Esophagus muscularis mucosa (tissue), 4 donors: ENCODE measurements around a stretch of chr20.

DNA sequence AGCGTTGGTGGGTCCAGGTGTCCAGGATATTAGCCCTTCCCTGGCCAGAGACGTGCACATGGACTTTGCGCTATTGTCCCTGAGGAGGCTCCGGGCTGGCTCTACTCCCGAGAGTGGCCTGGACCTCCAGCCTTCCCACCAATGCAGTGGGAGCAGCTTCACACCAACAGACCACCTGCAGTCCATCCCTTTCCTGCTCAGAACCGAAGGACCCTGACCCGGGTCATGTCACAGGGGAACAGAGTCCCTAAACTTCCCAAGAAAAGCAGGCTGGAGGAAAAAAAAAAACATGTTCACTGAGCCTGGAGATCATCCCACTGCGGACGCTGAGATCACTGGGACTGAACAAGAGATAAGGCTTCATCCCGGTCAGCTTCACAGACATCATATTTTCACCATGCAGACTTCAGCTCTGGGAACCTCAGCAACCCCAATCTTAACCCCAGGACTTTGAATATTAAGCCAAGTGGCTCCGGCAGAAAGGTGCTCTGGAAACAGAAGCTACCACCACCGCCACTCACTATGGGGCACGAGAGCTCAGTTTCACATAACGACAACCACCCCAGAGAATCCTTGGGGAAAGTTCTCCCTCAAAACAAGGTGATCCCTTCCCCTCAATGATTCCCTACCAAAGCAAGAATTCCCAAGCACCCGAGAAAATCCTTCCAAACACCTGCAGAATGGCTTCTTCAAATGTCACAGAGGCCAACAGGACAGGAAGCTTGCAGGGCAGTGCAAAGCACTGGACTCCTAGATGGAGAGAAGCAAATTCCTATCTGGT is 18.2 kb downstream of the ZMYND8 start:
- PRO-cap, result no peak
- RAMPAGE, long total RNA, 4 experiments, result no peak in any of the 4 experiments

DNA sequence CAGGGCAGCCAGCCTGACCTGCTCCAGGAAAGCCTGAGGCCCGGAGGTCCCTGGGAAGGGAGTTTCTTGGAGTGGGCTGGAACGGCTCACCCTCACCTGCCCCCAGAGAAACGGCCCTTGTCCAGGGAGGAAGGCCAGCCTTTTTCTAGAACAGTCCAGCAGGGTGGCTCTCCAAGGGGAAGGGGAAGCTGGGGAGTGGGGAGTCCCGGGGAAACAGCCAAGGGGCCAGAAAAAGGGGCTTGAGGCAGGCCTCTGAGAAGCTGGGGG is 440 bp upstream of the ZMYND8 start:
- PRO-cap, result no peak
- RAMPAGE, long total RNA, 4 experiments, result no peak in any of the 4 experiments

DNA sequence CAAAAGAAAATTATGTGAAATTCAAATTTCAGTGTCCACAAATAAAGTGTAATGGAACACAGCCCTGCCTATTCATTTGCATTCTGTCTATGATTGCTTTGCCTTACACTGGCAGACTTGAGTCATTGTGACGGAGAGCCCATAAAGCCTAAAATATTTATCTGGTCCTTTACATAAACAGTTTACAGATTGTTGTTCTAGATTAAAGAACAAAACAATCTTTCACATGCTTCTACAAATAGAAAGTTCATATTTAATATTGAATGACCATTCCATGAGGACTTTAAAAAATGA is 66.1 kb upstream of the NCOA3 start:
- PRO-cap, result no peak
- RAMPAGE, long total RNA, 4 experiments, result no peak in any of the 4 experiments

DNA sequence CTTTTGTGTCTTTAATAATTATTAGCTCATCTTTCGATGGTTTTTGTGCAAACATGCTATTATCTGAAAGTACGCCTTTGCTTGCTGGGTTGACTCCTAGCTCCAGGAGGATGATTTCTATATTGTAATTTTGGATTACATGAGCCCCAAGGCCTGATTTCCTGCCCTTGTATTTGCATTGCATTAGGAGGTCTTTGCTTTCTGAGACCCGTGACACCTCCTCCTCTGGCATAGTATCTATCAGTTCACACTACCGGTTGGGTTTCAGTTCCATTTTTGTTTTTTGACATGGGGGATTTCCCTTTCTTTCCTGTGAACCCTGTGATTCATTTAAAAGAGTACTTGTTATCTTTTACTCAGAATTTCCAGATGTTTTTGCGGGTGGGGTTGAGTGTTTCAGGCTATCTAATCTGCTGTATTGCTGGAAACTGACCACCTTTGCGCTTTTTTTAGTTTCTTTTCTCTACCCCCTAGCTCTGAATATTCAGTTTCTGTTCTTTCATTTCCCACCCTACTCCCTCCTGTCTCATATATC is 14.6 kb upstream of the NCOA3 start:
- PRO-cap, result no peak
- RAMPAGE, long total RNA, 4 experiments, result no peak in any of the 4 experiments

DNA sequence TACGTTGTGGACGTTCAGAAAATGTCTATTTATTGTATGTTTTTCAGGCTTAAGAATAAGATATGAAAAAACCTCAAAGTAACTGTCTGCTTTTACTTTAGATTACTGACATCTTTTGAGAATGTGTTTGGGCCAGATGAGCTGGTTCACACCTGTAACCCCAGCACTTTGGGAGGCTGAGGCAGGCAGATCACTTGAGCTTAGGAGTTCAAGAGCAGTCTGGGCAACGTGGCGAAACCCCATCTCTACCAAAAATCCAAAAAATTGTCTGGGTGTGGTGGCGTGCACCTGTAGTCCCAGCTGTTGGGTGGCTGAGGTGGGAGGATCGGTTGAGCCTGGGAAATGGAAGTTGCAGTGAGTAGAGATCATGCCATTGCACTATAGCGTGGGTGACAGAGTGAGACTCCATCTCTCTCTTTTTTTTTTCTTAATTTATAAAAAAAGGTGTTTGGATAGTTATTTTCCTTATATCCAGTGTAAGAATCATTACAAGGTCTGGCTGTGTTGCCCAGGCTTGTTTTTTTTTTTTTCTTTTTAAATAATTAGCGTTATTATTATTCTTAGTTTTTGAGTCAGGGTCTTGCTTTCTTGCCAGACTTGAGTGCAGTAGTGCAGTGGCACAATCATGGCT is 32.9 kb downstream of the NCOA3 start:
- PRO-cap, result no peak
- RAMPAGE, long total RNA, 4 experiments, result no peak in any of the 4 experiments

DNA sequence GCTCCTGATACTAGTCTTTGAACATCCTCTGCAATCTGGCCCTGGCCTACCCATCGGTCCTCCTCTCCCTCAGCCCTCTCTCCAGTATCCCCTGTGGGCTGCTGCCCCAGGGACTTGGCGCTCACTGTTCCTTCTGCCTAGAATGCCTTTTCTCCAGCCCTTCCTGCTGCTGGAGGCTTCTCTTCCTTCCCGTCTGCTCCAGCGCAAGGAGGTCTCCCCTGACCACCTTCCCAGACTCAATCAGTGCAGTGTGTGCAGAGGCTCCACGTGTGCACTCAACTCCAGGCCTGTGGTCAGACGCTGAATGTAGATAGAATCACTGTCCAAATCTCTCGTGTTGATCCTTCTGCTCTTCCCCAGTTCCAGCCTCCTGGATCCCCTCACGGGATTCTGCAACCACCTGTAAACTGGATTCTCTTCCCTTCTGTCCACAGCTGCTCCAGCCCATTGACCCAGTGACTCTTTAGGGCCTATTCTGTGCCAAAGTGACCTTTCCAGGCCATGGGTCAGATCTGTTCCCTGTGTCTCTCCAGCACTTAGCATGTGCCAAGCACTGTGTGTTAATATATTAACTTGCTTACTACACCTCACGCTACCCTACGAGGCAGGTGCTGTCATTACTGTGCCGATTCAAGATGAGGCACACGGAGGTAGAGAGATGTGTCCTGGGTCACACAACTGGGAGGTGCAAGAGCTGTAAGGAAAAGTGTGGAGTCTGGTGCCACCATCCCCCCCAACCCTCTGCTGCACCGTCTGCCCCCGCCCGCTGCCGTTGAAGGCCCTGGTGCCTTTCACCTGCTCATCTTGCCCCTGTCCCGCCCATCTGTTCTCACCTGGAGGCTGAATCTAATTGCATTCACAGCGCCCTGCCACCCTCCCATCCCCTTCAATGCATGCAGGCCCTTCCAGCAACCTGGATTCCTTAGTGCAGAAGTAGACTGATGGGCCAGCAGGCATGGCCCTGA is 112.2 kb downstream of the SULF2 start:
- PRO-cap, result no peak
- RAMPAGE, long total RNA, 4 experiments, result no peak in any of the 4 experiments

DNA sequence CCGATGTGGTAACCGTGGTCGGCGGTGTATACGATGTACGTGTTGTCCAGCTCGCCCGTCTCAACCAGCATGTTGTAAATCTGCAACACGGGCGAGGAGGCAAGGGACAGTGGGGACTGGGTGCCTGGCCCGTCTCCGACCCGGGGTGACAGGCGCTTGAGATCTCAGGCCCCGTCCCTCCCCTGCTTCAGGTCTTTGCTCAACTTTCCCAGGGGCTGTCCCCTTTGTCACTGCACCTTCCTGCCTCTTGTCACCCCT is 102.3 kb downstream of the SULF2 start:
- PRO-cap, result no peak
- RAMPAGE, long total RNA, 4 experiments, result no peak in any of the 4 experiments

DNA sequence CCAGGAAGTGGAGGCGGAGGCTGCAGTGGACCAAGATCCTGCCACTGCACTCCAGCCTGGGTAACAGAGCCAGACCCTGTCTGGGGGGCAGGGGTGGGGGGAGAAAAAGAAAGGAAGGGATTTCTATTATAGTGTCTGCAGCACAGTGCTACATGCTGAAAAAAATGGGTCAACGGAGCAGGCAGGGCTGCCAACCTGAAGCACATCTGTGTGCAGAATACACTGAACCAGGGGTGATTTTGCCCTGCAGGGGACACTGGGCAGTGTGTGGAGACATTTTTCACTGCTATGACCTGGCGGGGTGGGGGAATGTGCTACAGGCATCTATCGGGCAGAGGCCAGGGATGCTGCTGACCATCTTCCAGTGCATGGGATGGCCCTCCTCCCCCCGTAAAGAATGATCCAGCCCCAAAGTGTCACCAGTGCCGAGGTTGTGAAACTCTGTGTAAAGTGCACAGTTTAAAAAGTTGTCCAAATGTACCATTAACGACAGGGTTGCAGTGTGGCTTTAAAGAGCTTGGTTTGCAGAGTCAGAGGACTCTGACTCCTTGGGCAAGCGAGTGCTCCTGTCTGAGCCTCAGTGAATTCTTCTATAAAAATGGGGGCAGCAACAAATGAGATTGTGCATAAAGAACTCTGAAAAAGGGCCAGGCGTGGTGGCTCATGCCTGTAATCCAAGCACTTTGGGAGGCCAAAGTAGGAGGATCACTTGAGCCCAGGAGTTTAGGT is 72.2 kb downstream of the SULF2 start:
- PRO-cap, result no peak
- RAMPAGE, long total RNA, 4 experiments, result no peak in any of the 4 experiments

DNA sequence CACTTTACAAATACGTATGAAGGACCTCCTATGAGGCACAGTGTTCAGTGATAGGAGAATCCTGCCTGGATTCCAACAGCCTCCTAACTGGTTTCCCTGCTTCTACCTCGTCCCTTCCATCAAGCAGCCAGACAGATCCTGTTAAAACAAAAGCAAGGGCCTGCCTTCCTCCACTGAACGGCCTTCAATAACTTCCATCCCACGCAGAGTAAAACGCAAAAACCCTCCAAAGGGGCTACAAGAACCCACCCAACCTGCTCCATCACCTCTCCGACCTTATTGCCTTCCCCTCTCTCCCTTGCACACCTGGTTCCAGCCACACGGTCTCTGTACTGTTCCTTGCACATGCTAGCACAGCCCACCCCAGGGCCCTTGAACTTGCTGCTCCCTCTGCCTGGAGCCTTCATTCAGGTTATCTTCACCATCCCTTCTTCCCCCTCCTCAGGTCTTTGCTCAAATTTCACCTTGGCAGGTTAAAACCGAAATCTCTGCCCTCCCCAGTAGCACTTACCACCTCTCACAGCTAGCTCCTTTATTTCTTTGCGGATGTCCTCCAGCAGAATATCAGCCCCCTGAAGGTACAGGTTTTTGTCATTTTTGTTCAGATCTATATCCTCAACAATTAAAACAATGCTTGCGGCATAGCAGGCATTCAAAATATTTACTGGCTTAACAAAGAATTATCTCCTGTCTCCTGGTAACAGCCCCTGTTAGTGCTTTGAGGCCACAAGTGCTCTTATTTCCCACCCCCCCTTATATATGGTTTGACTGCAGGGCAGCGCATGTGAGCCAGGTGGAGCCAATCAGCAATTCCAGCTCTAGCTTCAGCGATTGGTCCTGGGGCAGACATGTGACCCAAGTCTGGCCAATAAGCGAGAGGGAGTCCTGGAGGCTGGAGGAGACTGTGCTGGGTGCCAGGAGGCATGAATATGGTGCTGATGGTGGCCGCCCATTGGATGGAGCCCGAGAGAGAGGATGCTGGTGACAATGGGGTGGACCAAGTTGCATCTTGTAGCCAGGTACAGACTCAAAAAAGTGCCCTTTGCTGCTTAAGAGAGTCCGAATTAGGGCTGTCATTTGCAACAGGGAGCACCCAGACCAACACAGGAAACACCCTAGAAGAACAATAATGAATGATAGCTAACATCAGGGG is 21.2 kb downstream of the SULF2 start:
- PRO-cap, result no peak
- RAMPAGE, long total RNA, 4 experiments, result no peak in any of the 4 experiments

DNA sequence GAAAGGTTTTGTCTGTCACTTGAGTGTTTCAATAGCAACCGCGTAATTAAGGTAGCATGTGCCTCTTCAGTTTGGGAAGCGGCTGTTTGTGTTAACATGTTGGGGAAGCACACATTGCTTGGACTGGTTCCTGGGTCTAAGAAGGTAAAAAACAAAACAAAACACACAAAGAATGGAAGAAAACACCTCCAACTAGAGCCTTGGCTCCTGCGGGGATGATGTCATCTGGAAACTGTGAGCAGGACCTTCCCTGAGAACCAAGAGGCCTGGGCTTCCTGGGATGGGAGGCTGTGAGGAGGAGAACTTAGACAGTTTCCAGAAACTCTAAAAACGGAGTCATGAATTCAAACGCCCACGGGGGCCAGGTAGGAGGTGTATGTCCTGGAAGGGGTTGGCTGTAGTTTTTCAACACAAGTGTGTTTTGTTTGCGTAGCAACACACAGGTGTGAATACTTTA is 72.9 kb upstream of the SULF2 start:
- PRO-cap, result no peak
- RAMPAGE, long total RNA, 4 experiments, result no peak in any of the 4 experiments

DNA sequence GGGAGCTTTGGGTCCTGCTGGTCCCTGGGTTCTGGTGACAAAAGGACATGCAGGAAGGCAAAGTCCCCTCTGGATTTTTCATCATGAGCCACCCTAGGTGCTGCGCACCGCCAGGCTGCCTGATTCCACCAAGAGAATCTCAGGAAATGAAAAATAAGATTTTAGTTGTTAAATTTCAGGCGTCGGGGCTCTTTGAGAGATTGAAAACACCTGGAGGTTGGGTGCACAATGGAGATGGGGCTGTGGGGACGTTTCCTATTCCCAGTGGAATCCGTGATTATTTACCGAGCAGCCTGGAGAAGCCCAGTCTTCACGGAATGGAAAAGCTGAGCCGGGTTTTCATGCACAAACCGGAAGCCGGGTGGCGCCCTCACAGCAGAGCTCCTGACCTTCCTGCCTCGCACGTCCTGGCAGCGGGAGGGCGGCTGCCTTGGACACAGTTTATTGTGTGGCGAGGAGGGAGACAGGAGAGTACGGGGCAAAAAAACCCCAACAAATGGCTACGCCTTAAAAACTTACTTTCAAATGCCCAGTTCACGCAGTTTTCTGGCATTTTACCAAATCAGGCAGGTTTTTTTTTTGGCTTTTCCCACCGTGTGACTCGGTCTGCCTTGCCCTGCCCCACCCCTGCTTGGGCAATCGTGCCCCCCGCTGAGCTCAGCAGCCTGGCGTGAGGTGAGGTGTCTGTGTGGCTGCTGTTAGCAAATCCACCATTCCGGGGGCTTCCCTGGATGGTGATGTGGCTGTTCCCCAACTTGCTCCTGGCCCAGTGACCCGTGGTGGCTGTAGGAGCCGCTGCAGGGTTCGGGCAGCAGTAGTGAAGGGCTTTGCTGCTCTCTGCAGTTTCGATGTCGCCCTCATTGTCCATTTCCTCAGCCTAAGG is 187.0 kb upstream of the SULF2 start:
- PRO-cap, result no peak
- RAMPAGE, long total RNA, 4 experiments, result no peak in any of the 4 experiments

DNA sequence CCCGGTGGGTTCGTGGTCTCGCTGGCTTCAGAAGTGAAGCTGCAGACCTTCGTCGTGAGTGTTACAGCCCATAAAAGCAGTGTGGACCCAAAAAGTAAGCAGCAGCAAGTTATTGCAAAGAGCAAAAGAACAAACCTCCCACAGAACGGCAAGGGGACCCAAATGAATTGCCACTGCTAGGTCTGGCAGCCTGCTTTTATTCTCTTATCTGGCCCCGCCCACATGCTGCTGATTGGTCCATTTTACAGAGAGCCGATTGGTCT is 264.4 kb downstream of the PREX1 start:
- PRO-cap, result no peak
- RAMPAGE, long total RNA, 4 experiments, result no peak in any of the 4 experiments

GRCh38 chr20:48652953-48653594 is 174.7 kb downstream of the PREX1 start:
- PRO-cap, result no peak
- RAMPAGE, long total RNA, 4 experiments, result no peak in any of the 4 experiments

DNA sequence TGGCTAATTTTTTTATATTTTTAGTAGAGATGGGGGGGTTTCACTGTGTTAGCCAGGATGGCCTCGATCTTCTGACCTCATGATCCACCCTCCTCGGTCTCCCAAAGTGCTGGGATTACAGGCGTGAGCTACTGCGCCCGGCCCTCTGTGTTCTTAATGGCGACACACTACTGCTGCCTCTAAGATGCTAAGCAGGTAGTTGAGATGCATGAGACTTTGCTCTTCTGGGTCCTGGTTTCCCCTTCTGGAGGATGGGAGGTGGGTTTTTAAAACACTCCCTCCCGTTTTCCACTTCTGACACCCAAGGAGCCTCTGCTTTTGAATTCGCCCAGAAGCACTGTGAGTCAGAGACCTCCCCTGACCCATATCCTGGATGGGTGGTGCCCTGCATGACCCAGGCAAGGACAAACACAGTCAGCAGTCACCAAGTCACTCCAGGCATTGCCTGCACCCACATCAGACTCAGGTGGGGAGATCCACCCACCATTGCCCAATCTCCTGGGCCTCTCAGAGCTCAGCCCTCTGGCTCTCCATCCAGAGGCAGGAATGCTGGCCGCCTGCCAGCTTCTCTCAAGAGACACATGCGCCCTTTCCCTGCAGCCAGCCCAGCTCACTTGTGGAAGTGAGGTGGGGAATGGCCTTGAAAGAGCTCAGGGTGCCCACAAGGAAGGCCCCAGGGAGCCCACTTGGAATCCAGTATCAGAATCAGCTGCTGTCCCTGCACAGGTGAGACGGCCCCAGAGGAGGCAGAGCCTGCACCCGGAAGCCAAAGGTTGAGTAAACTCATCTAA is 130.1 kb downstream of the PREX1 start:
- PRO-cap, result no peak
- RAMPAGE, long total RNA, 4 experiments, result no peak in any of the 4 experiments

GRCh38 chr20:48700666-48701073 is 127.1 kb downstream of the PREX1 start:
- PRO-cap, result no peak
- RAMPAGE, long total RNA, 4 experiments, result no peak in any of the 4 experiments

GRCh38 chr20:48719152-48719751 is 108.5 kb downstream of the PREX1 start:
- PRO-cap, result no peak
- RAMPAGE, long total RNA, 4 experiments, result no peak in any of the 4 experiments

DNA sequence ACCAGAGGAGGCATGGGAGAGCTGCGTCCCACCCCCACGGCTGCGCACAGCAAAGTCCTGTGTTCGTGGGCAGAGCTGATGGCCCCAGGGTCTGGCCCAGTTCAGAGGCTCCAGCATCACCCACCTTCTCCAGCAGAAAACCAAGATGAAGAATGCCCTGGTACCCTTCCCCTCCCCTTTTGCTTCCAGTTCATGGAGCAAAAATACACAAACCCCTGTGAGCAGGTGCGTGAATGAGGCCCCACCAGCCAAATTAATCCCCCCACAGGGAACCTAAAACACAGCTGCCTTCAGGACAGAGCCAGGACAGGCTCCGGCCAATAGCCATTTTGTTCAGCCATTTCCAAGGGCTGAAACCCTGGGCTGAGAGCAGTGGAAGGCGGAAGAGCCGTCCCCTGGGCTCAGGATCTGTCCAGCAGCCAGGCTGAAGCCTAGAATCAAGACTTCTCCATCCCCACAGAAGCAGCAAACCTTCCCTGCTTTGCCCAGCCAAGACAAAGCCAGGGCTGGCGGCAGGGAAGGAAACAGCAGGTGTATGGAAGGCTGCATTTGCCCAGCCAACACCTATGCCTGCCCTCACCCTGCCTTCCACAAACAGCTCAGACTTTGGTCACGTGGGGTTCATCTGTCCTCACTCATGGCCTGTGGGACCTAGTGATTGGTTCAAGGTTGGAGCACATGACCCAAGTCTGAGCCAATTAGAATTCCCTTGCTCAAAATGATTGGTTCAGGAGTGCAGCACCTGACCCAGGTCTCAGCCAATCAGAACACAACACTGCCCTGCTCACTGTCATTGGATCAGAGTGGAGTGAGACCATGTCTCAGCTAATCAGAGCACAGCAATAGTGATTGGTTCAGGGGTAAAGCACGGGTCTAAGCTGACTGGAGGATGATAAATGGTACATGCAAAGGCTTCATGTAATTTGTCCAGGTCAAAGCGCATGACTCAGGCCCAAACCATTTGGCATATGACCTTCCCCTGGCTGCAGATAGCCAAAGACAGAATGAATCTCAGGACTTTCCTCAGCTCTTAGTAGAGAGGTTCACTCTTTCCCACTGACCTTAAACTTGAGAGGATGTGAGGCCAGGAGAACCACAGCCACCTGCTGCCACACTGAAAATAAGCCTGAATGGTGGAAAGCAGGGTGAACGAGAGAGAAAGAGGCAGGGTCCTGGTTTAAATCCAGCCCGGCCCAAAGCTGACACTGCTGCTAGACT is 102.4 kb downstream of the PREX1 start:
- PRO-cap, result no peak
- RAMPAGE, long total RNA, 4 experiments, result no peak in any of the 4 experiments

- PRO-cap, result no peak
- RAMPAGE, long total RNA, 4 experiments, result no peak in any of the 4 experiments
Measured at GRCh38 chr20:48772293-48772999, 55.4 kb downstream of the PREX1 start.

DNA sequence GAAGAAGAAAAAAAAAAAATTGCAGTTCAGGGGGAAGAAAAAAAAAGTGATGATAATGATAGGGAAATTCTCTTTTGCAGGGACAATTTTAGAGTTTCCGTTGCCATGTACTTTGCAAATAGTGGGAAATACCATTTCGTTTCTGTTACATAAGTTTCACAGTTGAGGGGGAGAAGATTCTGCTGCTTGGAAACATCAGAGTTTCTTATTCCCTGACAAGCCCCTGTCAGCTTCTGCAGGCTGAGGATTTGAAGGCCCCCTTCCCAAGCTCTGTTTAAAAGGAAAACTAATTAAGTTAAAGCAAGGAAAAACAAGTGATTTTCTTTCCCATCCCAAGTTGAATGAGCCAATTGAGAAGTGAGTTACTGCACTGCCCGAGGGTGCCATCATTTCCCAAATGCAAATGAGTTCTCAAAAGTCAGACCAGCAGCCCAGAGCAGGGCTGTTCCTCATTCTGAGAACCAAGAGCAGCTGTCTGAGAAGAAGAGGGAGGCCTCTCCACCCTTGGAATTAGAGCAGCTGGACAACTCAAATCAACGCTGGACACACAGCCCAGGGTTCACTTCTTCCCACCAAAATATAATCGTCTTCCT is 4.4 kb upstream of the PREX1 start:
- PRO-cap, result no peak
- RAMPAGE, long total RNA, 4 experiments, result no peak in any of the 4 experiments

GRCh38 chr20:48857942-48858758 is 30.4 kb upstream of the PREX1 start:
- PRO-cap, result no peak
- RAMPAGE, long total RNA, 4 experiments, result no peak in any of the 4 experiments